Metastatic Liver Carcinoma in the Adrenal Gland (tissue), 2 donors: ENCODE results near the gene SRPRB.

DNA sequence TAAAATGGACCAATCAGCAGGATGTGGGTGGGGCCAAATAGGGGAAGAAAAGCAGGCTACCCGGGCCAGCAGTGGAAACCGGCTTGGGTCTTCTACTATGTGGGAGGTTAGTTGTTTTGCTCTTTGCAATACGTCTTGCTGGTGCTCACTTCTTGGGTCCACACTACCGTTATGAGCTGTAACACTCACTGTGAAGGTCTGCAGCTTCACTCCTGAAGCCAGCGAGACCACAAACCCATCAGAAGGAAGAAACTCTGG lies 20.4 kb upstream of the DNAJC13 start:
- PRO-cap, 2 experiments = no peak in any of the 2 experiments

GRCh38 chr3:132658793-132659321 lies 752 bp downstream of the ACAD11 start:
- PRO-cap, 2 experiments = no peak in any of the 2 experiments

DNA sequence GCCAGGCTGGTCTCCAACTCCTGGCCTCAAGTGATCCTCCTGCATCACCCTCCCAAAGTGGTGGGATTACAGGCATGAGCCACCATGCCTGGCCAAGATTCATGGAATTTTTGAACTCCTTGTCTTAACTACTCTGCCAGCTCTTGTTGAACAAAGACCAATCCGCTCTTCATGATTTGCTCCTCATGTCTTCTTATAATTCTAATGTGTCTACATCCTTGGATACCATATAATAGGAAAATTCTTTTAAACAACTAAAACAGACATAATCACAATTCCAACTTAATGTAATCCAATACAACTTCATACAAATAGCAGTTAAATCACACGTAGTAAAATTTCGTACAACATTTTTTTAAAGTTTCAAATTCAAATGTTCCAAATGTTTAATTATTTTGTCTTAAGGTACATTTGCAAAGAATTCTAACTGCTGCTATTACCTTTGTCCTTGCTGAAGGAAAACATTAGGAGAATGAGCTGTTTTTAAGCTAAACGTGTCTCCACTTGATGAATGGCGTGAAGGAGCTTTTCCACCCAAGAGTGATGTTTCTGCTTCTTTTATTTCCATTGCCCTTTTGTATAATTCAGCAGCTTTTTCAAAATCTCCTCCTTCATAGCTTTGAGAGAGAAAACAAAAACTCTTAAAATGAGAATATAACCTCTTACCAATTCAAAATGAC lies 21.5 kb downstream of the UBA5 start:
- PRO-cap, 2 experiments = no peak in any of the 2 experiments

GRCh38 chr3:132722692-132723326 lies 600 bp upstream of the NPHP3 start:
- PRO-cap, 2 experiments = peak in 2 of 2 experiments; most common plus-strand start chr3:132722992 (in 2); most common minus-strand start chr3:132723195 (in 1)

DNA sequence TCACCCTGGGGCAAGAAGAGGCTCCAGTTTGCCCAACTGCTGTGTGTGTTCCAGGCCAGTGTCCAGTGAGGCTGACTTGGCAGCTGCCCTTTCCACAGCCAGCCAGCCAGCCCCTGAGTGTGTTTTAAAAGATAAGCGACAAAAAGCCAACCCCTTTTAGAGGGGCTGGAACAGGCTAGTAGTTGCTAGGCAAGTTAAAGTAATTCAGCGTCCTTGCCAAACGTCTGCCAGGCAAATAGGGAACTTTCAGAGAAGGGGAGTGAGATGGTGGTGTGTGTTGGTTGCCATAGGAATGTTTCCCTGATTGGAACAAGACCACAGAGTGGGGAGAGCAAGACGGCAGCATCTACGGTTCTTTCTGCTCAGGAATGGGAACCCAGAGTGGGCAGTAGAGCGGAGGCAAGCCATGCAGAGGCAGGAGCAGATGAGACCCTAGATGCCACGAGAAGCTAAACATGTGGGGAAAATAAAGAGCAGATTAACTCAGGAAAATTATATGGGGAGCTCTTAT lies 86.4 kb downstream of the TMEM108 start:
- PRO-cap, 2 experiments = no peak in any of the 2 experiments

DNA sequence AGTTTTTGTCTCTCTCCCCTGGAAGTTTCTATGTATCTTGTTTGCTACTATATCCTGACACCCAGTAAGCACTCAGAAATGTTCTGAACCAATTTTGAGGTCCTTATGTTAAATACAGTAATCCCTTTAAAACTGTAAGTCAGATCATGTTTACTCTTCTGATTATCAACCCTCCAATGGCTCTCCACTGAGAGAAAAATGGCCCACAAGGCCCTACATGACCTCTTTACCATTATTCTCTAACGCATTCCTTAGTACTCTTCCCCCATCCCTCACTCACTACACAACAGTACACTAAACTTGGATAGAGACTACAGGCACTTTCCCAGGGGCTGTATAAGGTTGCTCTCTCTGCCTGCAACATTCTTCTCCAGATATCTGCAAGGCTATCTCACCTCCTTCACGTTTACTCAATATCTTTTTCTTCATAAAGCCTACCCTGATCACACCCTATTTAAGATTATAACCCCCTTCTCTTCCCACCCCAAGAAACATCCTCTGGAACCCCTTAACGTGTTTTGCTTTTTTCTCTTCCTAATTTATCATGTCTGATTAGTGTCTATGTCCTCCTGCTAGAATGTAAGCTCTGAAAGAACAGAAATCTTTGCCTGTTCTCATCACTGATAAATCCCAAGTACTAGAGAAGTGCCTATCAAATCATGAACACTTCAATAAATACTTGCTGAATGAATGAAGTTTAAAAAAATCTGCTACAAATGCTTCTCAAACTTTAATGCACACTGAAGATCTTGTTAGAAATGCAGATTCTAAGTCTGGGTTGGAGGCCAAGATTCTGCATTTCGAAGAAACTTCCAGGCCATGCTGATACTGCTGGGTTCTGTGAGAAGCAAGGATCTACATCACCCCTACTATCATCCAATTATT lies 1.7 kb downstream of the TOPBP1 start:
- PRO-cap, 2 experiments = no peak in any of the 2 experiments

DNA sequence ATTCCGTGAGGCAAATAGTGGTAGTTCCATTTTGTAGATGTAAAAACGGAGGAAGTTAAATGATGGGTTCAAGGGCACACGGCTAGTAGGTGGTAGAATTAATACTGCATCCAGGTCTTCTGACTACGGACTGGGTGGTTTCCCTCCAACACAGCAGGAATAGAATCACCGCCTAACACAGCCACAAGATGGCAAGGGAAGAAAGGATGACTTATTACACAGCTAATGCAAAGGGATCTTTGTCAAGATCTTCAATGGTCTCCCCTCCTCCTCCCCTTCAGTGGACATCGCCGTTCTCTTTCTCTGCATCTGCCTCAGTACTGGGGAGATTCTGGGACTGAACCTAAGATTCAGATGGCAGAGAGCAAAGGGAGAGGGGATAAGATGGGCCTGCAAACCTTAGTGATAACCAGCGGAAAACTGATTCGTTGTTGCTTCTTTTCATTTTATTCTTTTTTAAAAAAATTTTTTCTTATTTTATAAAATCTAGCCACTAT lies 592 bp upstream of the TOPBP1 start:
- PRO-cap, 2 experiments = no peak in any of the 2 experiments

DNA sequence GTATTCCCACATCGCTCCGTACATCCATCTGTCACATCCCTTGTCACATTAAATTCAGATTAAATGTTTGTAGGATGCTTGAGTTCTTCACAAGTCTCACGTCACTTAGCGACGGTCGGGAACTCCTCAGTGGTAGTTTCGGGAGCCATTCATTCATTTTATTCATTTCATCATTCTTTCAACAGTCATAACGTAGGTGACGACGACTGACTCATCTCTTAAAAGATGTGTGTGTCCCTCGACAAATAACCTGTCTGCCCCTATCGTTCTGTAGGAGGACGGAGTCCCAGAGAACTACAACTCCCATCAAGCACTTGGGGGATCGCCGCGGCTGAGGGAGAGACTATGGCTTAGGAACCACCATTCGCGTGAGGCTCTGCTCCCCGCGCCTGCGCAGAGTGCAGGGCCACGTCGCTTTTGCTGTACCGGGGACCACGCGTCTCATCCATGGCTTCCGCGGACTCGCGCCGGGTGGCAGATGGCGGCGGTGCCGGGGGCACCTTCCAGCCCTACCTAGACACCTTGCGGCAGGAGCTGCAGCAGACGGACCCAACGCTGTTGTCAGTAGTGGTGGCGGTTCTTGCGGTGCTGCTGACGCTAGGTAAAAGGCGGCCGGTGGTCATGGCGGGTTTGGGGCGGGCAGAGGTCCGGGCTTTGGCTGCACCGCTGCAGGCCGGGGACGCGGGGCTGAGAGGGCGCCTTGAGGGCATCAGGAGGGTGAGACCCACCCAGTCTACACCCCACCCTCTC lies at the start of gene SRPRB:
SRPRB (plus strand) TSS at position 414 of the 750 bp plus-strand sequence.
- PRO-cap, 2 experiments = peak in 2 of 2 experiments; most common plus-strand start position 409 of the sequence (in 2)

- PRO-cap, 2 experiments = no peak in any of the 2 experiments
These were observed 557 bp upstream of the SLCO2A1 start for GRCh38 chr3:134030304-134030660.

DNA sequence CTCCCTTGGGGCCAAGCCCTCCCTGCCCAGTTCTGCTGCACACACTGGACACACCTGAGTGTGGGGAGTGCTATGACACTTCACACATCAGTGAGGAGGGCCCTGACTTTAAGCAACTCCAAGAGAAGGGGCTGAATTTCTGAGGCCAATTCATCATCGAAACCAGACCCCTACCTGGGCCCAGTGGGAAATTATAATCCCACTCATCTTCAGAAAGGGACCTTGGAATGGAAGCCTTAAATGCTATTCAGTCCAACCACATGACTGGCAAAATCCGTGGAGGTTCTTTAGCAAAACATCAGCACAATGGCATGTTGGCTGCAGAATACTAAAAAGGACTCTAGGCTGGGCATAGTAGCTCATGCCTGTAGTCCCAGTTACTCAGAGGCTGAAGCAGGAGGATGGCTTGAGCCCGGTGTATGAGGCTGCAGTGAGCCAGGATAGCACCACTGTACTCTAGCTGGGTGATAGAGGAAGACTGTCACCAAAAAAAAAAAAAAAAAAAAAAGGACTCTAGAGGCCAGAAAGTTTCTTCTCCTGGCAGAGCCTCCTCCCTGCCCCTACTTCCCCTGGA lies 60.5 kb upstream of the RYK start:
- PRO-cap, 2 experiments = no peak in any of the 2 experiments

DNA sequence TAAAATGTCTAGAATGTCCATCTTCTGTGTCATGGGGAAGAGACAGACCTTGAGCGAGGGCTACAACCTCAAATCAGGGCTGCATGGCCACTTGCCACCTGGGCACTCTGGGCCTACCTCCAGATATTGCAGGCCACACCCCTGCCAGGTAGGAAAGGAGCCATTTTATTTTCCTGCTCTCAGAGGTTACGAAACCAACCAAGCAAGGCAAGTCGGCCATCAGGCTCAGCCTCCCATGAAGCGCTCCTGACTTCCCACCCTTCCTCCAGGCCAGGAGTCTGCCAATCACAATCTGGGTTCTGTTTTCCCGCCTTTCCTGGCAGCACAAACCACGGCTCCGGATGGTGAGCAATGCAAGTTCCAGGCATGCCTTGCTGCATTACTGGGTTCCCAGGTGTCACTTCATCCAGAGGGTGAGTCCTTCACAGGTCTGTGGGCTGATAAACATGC lies 61.3 kb upstream of the RYK start:
- PRO-cap, 2 experiments = no peak in any of the 2 experiments

DNA sequence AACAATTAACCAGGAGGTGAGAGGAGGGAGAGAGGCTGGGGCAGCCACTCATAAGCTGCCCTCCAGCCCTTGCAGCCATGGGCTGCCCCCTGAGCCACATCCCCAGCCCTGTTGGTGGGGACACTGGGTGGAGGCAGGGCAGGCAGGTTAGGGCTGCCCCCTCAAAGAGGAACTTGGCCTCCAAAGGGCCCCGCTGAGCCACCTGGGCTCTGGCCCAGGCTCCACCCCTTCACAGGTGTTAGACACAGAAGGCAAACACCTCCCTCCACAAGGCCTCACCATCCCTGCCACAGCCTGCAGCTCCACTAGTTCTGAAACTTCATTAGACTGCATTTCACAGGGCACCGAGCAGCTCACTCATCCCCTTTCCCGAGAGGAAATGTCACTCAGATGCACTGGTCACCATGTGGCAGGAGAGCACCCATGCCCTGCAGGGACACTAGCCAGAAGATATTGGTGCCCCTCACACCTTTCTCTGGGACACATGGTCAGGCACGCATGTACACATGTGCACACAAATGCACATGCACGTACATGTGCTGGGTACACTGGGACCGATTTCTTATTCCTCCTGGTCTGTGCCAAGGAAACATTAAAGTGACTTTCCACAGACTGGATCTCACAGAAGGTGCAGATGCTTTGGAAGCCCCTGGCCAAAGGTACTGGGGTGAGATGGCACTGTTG lies 20.2 kb downstream of the AMOTL2 start:
- PRO-cap, 2 experiments = no peak in any of the 2 experiments

DNA sequence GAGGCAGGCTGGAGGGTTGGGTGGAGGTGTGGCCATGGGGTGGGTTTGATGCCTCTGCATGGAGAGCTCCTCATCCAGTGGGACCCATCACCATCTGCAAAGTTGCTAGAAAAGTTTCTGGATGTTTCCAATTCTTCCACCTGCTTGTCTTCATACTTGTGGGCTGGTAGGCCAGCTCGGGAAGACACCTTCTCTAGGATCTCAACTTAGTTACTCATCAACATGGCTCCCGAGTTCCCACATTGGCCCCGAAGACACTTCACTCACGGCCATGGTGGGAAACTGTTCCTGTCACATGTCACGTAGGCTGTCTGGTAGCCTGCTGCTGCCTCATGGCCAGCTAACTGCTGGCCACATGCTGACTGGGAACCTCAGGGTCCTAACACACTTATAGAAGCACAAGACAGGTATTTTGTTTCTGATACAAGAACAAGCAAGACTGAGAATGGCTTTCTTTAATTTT lies 19.3 kb downstream of the AMOTL2 start:
- PRO-cap, 2 experiments = no peak in any of the 2 experiments

DNA sequence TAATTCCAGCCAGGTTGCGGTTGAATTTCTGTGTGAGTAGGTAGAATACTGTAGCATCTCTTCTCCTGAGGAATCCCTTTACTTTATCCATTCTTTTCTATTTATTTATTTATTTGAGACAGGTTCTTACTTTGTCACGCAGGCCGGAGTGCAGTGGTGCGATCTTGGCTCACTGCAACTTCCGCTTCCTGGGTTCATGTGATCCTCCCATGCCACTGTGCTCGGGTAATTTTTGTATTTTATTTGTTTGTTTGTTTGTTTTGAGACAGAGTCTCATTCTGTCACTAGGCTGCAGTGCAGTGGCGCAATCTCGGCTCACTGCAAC lies 58.9 kb downstream of the CEP63 start:
- PRO-cap, 2 experiments = no peak in any of the 2 experiments

GRCh38 chr3:134916668-134916943 lies 121.5 kb downstream of the EPHB1 start:
- PRO-cap, 2 experiments = no peak in any of the 2 experiments

GRCh38 chr3:135150371-135150885 lies 355.4 kb downstream of the EPHB1 start:
- PRO-cap, 2 experiments = no peak in any of the 2 experiments

- PRO-cap, 2 experiments = no peak in any of the 2 experiments
These were observed 418.1 kb downstream of the EPHB1 start for GRCh38 chr3:135213059-135213675.

- PRO-cap, 2 experiments = no peak in any of the 2 experiments
These were observed 22.5 kb downstream of the MSL2 start for GRCh38 chr3:136173387-136174238.

DNA sequence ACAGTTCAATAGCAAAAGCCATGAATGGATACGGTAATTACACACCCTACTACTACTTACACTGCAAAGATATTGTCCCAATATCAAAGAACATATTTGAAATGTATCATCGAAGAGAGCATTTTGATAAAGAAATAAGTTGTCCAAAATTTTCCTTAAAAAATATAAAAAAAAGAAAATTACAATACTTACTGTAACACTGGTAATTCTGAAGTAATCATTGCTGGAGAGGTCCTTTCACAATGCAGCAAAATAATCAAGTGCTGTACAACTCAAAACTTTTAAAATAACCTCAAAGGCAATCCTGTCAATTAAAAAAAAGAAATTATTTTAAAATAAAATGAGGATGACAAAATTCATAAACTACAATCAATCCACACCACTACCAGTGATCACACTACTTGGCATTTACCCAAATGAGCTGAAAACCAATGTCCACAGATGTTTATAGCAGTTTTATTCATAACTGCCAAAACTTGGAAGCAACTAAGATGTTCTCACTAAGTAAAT lies 121.4 kb downstream of the STAG1 start:
- PRO-cap, 2 experiments = no peak in any of the 2 experiments

- PRO-cap, 2 experiments = no peak in any of the 2 experiments
These were observed 41.8 kb downstream of the STAG1 start for GRCh38 chr3:136710240-136710874.